Pericardium (tissue), 1 donor: ENCODE measurements around the genes SLC12A7 and LPCAT1.

- RRBS = 92% methylated on average over 7 of the region's 32 CpGs
Observed at GRCh38 chr5:1057938-1058600, 49.5 kb downstream of the NKD2 start.

GRCh38 chr5:1075278-1075858 lies 36.5 kb downstream of the SLC12A7 start:
- RRBS = no CpG with 5 or more reads among the region's 26 CpGs

DNA sequence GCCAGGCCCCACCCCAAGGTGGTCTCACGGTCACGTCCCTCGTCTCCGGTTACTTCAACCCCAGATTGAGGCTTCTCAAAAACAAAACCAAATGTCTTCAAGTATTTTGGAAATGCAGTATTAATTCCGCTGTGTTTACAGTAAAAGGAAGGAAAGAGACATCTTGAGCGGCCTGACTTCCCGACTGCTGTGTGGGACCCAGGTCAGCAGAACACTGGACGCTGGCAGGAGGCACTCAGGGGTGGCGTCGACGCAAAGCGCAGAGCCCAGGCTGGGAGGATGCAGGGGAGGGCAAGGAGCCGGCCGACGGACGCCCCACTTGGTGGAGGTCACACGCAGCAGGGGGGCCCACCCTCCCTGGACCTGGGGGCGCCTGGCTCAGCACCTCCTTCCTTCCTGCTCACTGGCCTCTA lies 19.8 kb downstream of the SLC12A7 start:
- RRBS = no CpG with 5 or more reads among the region's 18 CpGs

- RRBS = no CpG with 5 or more reads among the region's 6 CpGs
Observed at GRCh38 chr5:1110532-1110692, 1.5 kb downstream of the SLC12A7 start.

DNA sequence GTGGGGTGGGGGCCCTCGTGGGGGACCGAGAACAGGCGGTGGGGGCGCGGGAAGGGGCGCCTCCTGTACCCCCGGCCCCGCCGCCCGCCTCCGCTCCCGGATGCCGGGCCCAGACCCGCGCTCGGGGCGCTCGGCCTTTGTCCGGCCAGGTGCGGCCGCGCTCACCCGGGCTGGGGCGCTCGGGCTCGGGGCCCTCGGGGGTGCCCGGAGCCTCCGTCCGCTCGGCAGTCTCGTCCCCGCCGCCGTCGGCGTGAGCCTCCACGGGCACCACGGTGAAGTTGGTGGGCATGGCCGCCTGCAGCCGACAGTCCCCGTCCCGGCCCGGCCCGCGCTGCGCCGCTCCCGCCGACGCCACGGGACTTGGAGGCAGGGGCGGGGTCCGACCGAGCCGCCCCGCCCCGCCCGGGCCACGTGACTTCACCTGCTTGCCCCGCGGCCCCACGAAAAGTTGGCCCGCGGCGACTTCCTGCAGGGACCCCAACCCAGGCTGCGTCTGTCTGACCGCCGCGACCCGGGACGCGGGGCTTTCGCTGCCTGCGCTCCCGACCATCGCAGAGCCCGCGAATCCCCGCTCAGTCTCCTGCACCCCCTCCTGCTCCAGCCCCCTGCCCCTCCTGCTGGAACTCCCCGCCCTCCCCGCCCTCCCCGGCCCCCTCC lies at the start of gene SLC12A7:
SLC12A7 (minus strand) TSS at position 361 of the 657 bp plus-strand sequence.
- RRBS = 2% methylated on average over 46 of the region's 83 CpGs

DNA sequence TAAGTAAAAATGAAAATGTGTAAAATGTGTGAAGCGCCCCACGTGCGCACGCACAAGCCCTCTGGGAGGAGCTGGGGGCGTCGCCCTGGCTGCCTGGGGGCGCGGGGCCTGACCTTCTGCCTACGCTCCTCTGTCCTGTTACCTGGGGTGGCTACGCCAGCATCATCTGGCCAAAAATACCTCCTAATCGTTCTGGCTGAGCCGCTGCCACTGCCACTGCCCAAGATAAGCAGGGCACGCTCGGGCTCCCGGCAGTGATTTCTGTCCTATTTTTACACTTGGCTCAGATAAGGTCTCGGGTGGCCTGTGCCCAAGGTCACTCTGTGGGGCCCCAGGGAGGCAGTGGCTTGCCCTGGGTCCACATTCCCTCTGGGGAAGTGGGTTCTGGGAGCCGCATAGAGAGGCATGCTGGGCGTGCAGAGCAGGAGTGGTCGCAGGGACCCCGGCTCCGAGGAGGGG lies 11.1 kb upstream of the SLC12A7 start:
- RRBS = no CpG with 5 or more reads among the region's 21 CpGs

DNA sequence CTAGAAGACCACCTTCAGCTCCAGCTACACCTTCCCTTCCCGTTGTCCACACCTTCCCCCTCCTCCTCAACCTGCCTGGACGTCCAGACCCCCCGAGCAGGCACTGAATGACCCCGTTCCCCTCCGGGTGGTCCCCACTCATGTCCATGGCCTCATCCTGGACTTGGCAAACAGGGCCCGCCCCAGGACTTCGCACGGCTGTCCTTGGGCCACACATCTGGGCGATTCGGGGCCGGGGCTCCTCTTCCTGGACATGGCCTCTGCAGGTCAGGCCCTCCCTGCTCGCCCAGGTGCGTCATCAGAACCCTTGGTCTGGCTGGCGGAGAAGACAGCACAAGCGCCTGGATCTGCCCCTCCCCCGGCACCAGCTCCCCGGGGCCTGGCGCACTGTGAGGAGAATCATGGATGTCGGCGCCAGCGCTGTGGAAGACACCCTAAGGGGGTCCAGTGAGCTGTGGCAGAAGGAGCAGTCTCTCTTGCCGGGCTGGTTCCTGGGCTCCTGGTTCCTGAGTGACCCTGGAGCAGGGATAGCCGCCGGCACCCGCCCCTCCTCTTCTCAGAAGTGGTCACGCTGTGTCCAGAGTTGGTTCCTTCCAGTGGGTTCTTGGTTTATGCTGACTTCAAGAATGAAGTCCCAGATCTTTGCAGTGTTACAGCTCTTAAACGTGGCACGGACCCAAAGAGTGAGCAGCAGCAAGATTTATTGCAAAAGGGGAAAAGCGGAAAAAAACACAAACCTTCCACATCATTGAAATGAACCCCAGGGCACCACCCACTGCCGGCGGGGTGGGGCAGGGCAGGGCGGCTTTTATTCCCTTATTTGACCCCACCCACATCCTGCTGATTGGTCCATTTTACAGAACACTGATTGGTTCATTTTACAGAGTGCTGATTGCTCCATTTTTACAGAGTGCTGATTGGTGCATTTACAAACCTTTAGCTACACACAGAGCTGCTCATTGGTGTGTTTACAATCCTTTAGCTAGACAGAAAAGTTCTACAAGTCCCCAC lies 25.9 kb upstream of the SLC12A7 start:
- RRBS = 51% methylated on average over 5 of the region's 32 CpGs

GRCh38 chr5:1183230-1183886 lies 18.0 kb upstream of the SLC6A19 start:
- RRBS = 50% methylated on average over 5 of the region's 16 CpGs

DNA sequence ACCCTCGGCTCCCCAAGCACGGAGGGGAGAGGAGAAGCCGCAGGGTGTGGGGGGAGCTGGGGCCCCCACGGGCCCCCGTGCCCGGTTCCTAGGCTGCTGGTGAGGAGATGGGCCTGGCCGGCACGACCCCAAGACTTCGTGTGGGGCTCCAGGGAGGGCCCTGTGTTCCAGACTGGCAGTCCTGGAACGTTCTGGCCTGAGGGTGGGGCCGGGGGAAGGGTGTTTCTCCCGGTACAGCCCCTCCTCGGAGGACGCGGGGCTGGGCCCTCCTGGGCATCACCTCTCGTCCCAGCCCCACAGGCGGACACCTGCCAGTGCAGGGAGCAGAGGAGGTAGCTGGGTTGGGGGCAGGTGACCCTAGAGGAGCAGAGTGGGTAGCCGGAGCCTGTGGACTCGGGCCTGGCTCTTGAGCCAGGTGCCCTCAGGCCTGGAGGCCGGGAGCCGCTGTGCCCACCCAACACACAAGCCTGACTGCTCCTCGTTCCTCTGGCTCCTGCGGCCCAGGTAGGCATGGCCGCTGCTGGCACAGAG lies 610 bp downstream of the SLC6A19 start:
- RRBS = 68% methylated on average over 8 of the region's 24 CpGs

DNA sequence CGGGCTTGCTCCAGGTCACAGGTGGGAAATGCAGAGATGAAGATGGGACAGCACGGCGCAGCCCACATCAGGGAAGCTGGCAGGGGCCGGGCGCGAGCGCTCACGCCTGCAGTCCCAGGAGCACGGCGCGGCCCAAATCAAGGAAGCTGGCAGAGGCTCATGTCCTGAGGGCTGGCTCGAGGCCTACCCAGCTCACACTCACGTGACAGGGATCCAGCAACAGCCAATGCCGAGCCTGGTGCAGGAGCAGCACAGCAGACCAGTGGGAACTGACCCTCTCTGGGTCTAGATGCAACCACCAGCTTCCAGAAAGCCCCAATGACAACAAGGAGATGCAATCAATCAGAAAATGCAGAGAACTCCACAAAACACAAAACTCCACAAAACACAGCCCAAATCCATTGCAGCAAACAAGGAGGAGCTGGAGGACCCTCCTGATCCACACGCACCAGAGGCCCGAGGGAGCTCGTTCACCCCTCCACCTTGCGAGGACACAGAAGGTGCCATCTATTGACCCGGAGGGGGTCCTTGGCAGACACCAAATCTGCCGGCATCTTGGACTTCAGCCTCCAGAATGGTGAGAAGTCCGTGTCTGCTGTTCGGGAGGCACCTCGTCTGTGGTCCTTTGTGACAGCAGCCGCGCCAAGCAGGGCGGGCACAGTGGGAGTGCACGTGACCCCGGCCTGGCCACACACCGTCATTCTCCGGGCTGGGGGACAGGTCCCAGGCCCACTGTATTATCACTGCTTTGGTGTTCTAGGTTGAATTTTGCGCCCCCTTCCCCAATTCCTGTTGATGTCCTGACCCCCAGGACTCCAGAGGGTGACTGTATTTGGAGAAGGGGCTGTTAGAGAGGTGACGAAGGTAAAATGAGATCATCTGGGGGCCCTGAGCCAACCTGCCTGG lies 16.0 kb downstream of the LPCAT1 start:
- RRBS = 42% methylated on average over 4 of the region's 32 CpGs

DNA sequence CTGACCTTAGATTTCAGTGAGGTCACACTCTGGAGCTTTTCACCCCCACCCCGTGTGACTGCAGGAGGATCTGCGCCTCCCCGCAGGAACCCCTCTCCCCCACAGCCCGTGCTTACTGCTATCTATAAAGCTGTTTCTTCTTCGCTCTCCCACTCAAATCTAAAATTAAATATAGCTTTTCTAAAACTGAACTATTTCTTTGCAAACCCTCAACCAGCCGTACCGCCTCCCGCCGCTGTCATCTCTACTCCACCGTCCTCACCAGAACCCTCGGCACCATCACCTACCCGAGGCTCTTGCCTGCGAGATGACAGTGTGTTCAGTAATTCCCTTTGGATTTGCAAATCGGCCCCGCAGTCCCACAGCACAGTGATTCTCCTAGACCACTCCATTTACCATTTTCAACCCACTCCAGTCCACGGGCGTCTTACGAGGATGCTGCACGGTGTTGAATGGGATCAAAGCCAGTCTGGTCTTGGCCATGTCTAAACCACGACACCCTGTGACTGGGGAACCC lies 13.6 kb downstream of the LPCAT1 start:
- RRBS = no CpG with 5 or more reads among the region's 20 CpGs

- RRBS = no CpG with 5 or more reads among the region's 22 CpGs
Observed at GRCh38 chr5:1513848-1514431, 9.8 kb downstream of the LPCAT1 start.

GRCh38 chr5:1522728-1523432 lies 880 bp downstream of the LPCAT1 start:
- RRBS = 2% methylated on average over 31 of the region's 54 CpGs

GRCh38 chr5:1523433-1524510 lies at the start of gene LPCAT1:
Gene LPCAT1 (minus strand): TSS chr5:1523960.
- RRBS = 1% methylated on average over 79 of the region's 140 CpGs

- RRBS = no CpG with 5 or more reads among the region's 3 CpGs
Observed at GRCh38 chr5:1542709-1543393, 19.1 kb upstream of the LPCAT1 start.

GRCh38 chr5:1668229-1668679 lies 131.4 kb downstream of the MRPL36 start:
- RRBS = no CpG with 5 or more reads among the region's 14 CpGs

DNA sequence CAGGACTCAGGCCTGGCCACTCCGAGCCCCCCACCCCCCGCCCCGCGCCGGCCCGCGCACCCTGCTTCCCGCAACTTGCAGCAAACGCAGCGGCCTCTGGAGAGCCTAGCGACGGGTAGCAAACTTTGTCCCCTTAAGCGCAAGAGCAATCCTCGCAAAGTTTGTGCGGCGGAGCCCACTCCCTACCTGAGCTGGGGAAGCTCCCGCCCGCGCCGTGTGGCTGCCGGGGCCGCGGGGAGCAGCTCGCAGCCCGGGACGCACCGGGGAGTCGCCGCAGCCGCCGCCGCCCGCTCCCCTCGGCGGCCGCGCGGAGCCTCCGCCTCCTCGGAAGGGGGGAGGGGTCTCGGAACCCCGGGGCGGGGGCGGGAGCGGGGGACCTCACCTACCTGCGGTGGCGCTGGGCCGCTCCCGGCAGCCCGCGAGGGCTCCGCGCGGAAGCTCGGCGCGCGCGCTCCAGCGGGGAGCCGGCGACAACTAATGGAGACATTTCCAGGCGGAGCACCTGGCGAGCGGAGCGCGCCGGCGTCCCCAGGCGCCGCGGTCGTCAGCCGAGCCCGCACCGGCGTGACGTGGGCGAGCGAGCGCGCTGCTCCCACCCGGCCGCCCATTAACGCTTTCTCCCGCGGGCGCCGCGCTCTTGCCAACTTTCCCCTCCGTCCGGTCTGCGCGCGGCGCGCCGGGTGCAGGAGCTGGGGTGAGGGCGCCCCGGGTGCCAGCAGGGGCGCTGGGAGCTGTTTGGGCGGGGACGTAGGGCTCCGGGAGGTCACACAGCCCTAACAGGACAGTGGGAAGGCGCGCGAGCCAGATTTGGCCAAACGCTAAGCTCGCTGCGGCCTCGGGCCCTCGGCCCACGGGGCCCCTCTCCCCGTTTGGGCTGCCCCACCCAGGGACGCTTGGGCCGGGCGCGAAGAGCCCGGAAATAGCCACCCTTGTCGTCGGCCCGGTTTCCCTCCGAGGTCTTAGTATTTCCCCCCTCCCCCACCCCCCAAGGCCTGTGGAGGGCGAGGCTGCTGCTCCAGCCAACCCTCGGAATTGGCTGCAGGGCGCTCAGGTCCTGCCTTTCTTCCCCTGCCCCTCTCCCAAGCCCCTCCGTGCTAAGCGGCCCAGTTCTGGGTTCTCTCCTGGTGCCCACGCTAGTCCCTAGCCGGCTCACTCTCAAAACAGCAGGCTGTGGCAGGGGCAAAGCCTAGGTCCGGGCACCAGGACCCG lies 4.4 kb upstream of the IRX4 start:
- RRBS = 4% methylated on average over 73 of the region's 132 CpGs

- RRBS = 3% methylated on average over 7 of the region's 18 CpGs
Observed at GRCh38 chr5:1931700-1931956, 48.9 kb upstream of the IRX4 start.

DNA sequence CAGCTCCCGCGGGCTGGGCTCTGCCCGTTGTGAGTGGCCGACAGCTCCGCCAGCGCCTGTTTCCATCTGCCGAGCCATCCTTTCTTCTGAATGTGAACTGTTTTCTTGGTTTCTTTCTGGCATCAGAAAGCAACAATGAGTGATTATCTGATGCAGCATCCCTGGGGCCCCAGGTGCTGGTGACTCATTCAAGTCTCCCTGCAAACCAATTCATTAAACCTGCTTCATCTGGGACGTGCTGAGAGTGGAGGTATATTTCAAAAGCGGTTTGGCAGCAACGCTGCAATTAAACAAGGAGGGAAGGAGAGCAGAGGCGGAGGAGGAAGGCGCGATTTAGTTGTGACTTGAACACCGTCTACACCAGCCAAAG lies 90.9 kb upstream of the IRX4 start:
- RRBS = no CpG with 5 or more reads among the region's 14 CpGs

GRCh38 chr5:2675608-2675880 lies 75.9 kb downstream of the IRX2 start:
- RRBS = no CpG with 5 or more reads among the region's 6 CpGs